ENCODE data around the gene TRMT10A.

DNA sequence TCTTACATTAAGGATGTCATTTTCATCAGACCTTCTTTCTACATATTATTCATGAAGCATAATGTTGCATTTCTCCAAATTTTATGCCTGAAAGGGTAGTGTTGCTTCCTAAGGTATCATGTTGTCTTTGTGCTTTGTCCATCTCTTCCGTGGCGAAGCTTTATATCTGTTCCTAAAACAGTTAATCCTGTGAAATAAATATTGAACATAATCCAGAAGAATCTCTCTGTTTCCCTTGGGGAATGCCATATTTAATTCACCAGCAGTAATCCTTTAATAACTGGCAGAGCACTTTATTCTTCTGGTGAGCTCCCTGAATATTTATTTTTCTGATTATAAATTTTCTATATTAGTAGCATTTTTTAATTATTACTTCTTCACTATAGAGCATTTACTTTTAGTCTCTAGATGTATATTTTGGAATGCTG lies 91.0 kb upstream of the BMPR1B start:
- RAMPAGE, total RNA = no peak

GRCh38 chr4:94669321-94669544 lies 88.5 kb upstream of the BMPR1B start:
- RAMPAGE, total RNA = no peak

GRCh38 chr4:94723976-94724427 lies 33.8 kb upstream of the BMPR1B start:
- RAMPAGE, total RNA = no peak

GRCh38 chr4:95361411-95361823 lies 187.4 kb downstream of the UNC5C start:
- RAMPAGE, total RNA = no peak

DNA sequence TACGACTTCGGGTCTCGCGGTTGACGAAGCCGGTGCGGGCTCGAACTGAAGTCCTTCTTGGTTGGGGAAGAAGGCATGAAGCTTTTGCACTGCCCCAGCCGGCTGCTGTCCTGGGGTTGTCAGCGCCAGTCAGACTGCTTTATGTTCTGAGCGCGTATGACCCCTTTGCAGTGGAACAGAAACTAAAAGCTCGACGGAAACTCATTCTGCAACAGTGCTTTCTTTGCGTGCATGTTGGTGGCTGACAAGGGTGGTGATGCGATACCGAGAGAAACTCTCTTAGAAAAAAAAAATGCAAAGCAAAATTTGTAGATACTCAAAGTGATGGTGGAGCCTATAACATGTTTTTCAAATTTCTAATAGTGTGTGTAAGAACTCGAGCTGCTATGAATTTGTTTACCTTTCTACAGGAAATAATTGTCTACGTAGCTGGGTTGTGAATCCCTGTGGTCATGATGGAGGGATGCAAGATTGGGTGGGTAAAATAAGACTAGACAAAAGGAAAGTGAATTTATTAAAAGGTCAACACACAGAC lies 1.1 kb upstream of the UNC5C start:
- RAMPAGE, total RNA = no peak

- RAMPAGE, total RNA = no peak
Measured at GRCh38 chr4:95622988-95623359, 74.2 kb upstream of the UNC5C start.

DNA sequence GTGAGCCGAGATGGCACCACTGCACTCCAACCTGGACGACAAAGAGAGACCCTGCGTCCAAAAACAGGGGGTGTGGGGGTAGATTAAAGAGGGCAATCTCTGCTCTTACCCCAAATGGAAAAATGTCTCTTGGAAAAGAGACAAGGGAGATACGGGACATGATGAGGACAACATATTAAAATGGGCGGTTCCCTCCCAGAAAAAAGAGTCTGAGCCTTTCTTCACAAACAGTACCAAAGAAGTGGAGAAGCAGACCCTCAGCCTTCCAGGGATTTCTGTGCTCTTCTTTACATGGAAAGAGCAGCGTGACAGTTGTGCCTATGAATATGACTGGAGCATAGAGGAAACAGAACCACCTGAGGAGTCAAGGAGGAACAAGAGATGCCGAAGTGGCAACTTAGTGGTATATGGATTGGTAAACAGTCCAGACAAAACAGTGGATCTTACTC lies 994.5 kb downstream of the STPG2 start:
- RAMPAGE, total RNA = no peak

GRCh38 chr4:98284607-98285101 lies 23.5 kb downstream of the RAP1GDS1 start:
- RAMPAGE, total RNA = no peak

GRCh38 chr4:98448958-98449245 lies 187.7 kb downstream of the RAP1GDS1 start:
- RAMPAGE, total RNA = no peak

DNA sequence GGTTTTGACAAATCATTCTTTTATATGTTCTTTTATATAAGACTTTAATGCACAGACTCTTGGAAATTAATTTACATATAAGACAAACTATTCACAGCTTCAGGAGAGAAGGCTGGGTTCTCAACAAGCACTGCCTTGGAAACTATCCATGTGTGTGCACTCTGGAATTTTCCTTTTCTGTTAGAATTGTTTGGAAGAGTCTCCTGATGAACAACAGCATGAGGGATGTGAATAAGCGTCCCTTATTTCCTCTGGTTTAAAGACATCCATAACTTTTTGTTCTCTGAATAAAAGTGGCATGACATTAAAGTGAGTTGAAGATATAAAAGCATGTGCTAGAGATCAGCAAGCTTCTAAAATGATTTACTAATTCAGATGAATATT lies 135.4 kb downstream of the TSPAN5 start:
- RAMPAGE, total RNA = no peak

DNA sequence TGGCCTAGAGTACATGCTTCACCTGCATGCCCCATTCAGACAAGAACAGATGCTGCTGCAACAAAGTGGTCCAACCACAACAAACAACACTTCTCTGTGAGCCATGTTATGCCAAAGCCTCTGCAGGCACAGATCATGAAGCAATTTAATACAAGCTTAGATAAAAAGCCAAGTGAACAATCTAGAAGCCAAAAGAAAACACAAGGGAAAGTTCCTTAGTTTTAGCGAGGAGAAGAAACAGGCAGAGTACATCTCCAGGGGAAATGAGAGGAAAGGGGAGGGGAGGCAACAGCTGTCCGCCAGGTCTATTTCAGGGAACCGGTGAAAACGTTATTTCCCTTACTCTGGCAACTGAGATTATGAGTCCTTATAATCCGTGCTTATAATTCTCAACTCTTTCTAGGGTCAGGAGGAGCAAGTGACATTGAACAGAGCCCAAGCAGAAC lies 92.6 kb downstream of the TSPAN5 start:
- RAMPAGE, total RNA = no peak

DNA sequence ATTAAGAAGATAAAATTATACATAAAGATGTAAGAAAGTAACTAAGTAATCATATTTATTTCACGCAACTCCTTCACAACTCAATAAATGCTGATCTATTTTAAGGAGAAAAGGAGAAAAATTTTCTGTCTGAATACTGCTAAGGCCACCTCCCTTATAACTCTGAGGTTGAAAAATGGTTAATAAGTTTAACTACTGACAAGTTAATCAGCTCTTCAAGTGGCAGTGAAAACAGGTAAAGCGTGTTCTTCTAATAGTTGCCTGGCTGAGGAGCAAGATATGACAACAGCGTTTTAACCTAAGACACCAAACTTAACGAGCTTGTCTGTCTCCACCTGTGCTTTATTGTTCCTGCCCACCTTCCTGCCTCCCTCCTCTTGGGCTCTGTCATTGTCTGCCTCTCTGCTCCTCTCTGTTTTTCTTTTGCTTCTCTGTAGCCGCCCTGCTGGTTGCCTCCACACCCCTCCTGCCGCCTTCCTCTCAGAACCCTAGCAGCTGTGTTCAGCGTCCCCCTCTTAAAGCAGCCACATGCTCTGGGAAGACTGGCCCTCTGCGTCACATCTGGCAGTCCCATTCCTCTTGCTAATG lies 4.2 kb upstream of the TSPAN5 start:
- RAMPAGE, total RNA = no peak

GRCh38 chr4:99062164-99062706 lies 26.4 kb downstream of the ADH5 start:
- RAMPAGE, total RNA = no peak

- RAMPAGE, total RNA = no peak
Measured at GRCh38 chr4:99086226-99086690, 2.3 kb downstream of the ADH5 start.

- RAMPAGE, total RNA = no peak
Measured at GRCh38 chr4:99087206-99087563, 1.4 kb downstream of the ADH5 start.

DNA sequence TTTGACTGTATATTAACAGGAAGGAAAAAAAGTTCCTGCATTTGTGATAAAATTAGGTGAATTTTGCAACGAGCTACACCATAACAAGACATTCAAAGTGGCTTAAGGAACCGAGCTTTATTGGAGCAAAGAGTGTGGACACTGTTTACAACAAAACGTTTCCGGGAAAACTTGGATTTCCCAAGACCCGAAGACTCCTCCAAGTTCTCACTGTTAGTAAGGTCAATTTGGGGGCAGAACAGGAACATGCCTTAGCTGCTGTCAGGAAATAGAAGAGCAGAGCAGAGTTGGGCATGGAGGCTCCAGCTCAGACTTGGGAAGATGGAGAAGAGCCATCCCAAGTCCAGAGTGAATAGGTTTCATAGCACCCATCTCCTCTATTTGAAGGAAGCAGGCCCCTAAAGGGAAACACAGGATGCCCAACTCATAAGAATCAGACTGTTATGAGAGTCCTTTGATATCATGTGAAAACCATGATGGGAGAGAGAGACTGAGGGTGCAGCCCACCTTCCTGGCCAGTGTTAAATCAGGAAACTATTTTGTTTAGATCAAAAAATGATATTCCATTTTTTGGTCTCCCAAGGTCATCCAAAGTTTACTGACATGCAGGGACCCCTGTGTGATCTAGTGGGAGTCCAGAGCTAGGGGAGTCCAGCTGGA lies 16.4 kb downstream of the ADH6 start:
- RAMPAGE, total RNA = no peak

- RAMPAGE, total RNA = no peak
Measured at GRCh38 chr4:99342819-99343182, 9.7 kb downstream of the ADH1C start.

GRCh38 chr4:99405445-99405686 lies 29.8 kb downstream of the ADH7 start:
- RAMPAGE, total RNA = no peak

- RAMPAGE, total RNA = no peak
Measured at GRCh38 chr4:99559069-99559650, 4.7 kb downstream of the TRMT10A start.

DNA sequence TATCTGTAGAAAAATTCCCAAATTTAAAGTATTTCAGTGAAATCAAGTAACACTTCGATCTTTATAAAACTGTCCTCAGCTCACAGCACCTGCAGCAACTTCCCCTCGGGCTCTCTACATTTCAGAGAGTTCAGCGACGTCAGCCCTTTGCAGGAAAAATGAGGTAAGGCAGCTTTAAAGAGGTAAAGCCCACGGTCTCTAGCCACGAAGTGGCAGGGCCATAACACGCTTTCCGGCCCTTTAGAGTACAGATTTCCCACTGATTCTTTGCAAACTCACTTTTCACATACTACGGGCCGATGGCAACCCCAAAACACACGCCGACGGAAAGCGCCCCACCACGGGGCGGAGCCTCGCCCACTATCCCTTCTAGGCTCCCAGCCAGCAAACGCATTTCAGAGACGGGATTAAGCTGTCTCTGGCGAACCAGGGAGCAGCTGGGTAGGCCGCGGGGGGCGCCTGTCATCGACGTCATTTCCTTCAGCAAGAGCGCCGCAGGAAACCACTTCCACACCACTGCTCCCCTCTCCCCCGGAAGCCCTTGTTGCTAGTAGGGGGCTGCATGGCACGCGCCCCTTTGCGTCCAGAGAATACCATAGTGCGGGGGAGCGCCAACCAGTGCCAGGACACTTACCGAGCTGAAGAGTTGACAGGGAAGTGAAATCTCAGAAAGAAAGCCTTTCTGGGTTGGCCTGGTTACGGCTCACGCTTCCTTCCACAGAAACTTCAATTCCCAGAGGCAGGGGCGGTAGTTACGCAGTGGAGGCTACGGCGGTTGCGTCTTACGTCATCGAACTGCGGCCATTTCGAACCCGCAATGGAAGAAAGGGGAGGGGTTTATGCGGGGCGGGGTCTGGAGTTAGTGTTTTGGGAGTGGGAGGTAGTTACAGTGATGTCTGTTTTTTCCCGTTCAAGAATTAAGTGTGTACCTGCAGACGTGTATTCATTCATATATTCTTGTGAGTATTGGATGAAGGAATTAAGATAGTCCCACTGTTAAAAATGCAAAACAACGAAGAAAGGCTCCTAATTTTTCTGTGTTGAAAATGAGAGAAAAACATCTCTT lies at the start of gene TRMT10A:
TRMT10A (minus strand) TSS at position 761 of the 1,066 bp plus-strand sequence.
- RAMPAGE, total RNA = start-site peak on the minus strand centred at position 403 of the sequence, 135 bp wide, 23 and 32 reads in 2 replicates; start-site peak on the minus strand centred at position 730 of the sequence, 27 bp wide, 266 and 211 reads in 2 replicates

Measured in foreskin keratinocyte (primary cell).